Endometrial microvascular endothelial cells (primary cell): ENCODE results near the gene NPIPB4.

DNA sequence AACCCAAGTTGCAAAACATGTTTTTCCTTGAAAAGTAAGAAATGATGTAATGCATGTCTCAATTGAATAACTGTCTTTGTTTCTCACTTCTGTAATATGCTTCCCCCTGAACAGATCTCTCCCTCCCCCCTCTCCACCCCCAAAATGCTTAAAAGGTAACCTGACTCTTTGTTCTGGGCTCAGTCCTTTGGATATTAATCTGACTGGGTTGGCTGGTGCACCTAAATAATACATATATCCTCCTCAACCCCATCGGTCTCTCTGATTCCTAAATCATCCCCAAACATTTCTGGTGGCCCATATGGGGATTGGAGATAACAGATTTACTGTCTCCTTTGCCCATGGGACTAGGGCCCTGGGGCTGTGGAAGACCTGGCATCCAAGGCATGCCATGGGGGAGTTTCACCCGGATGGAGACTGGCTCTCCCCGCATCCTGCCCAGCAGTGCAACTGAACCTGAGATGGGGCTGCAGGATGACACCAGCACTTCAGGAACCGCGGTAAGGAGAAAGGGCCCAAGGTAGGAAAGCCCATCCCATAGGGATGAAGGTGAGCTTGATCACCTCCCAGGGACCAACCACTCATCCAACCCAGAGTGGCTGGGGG lies 23.1 kb downstream of the ACSM1 start:
- RAMPAGE, long total RNA, result no peak

- RAMPAGE, long total RNA, result no peak
Observed at GRCh38 chr16:20746849-20747742, 5.5 kb upstream of the THUMPD1 start.

DNA sequence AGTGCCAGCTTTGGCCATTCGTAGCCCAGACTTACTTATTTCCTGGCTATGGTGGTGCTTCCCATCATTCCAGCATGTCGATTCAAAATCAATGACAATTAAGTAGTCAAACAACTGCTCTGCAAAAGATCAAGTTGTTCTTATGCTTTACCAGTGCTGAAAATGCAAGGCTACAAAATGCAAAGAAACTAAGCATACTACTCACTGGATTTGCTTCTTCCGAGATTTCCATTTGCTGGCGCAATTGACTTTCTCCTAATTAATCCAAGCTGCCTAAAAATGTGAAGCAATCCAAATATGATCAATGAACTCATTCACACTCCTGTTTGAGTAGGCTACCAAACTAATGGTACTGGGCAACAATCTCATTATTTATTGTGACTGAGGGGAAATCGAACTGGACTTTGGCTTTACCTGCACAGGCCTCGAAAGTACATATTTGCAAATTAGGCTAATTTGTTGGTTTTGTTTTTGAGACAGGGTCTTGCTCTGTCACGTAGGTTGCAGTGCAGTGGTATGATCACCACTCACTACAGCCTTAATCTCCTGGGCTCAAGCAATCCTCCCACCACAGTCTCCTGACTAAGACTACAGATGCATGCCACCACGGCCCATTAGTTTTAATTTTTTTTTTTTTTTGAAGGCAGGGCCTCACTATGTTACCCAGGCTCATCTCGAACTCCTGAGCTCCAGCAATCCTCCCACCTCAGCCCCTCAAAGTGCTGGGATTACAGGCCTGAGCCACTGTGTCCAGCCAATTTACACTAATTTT lies 2.7 kb downstream of the ERI2 start:
- RAMPAGE, long total RNA, result no peak

DNA sequence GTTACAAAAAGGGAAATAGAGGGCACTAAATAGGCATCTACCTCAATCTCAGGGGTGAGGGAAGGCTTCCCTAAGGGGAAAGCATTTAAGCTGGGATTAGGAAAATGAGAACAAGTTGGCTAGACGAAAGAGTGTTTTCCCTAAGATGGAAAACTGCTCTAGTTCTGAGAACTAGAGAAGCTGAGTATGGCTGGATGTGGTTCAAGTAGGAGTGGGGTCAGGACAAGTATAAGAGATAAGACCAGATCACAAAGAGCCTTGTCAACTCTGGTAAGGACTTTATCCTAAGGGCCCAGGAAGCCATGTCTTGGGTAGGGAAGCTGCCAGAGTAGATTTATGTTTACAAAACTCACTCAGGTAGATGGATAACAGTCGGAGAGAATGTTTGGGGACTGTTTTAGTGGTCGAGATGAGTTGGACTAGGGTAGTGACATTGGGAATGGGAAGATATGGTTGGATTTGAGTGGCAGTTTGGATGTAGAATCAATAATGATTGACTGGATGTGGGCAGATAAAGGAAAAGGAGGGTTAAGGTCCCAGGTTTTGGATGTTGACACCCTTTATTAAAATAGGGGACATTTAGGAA lies 1.8 kb downstream of the ANKS4B start:
- RAMPAGE, long total RNA, result no peak

GRCh38 chr16:21540942-21541643 lies 58.3 kb upstream of the METTL9 start:
- RAMPAGE, long total RNA, result no peak

- RAMPAGE, long total RNA, result no peak
Observed at GRCh38 chr16:21598935-21599274, 472 bp upstream of the METTL9 start.

DNA sequence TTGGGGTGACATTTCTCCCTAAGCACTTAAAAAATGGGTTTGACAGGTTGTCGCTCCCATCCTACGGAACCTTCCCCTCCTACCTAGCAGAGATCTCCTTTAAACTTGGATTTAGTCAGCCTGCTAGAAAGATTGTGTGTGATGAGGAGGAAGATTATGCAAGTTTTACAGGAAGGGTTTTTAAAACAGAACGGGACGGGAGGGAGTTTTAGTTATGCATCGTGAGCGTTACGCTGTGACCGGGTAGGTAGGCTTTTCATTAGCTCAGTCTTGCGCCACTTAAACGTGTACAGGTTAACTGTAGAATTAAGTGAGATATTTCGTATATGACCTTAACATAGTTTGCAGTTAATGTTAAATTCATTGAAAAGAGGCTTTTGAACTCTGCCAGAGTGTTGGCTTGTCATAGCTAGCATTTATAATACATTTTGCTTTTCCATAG lies 1.1 kb downstream of the METTL9 start:
- RAMPAGE, long total RNA, result no peak

GRCh38 chr16:21638296-21638984 lies 14.0 kb downstream of the IGSF6 start:
- RAMPAGE, long total RNA, result no peak

DNA sequence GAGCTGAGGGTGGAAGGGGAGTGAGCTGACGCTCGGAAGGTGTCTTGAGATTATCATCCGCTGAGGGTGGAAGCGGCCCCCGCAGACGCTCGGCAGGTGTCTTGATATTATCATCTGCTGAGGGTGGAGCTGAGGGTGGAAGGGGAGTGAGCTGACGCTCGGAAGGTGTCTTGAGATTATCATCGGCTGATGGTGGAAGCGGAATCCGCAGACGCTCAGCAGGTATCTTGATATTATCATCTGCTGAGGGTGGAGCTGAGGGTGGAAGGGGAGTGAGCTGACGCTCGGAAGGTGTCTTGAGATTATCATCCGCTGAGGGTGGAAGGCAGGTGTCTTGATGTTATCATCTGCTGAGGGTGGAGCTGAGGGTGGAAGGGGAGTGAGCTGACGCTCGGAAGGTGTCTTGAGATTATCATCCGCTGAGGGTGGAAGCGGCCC lies 21.3 kb downstream of the NPIPB4 start:
- RAMPAGE, long total RNA, result no peak

GRCh38 chr16:21857648-21857989 lies at the start of gene NPIPB4:
NPIPB4 (minus strand) TSS chr16:21857756.
- RAMPAGE, long total RNA, result no peak

DNA sequence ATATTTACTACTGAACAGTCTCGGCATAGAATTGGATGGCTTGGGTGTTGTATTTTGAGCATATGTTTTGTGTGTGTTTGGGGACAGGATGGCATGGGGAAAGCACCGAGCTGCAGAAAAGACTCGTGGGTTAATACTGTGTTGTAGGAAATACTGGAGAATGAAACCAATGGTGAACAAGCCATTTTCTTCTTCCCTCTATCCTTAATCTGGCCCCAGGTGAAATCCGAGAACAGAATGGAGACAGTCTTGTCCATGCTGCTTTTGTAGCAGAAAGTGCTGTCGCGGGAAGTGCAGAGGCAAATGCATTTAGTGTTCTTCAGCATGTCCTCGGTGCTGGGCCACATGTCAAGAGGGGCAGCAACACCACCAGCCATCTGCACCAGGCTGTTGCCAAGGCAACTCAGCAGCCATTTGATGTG lies 18.6 kb downstream of the UQCRC2 start:
- RAMPAGE, long total RNA, result no peak

- RAMPAGE, long total RNA, result no peak
Observed at GRCh38 chr16:22030821-22031555, 23.1 kb downstream of the MOSMO start.

GRCh38 chr16:22406051-22406454 lies 31.6 kb upstream of the CDR2 start:
- RAMPAGE, long total RNA, result no peak

GRCh38 chr16:22635151-22635843 lies 124.6 kb downstream of the NPIPB5 start:
- RAMPAGE, long total RNA, result no peak

DNA sequence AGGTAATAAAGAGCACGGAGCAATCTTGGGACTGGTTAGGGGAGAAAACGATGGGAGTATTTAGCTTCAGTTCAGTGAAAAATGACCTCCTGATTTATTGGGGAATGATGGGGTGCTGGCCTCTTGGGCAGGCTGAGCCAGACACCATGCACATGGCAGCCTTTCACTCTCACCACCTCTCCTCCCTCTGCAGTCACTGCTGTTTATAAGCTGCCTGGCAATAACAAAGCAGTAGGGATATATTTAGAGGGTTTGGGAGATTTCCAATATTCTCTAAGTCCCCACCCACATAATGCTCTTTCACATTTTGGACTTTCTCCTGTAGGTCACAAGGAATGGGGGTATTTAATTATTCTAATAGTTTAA lies 140.5 kb upstream of the HS3ST2 start:
- RAMPAGE, long total RNA, result no peak

DNA sequence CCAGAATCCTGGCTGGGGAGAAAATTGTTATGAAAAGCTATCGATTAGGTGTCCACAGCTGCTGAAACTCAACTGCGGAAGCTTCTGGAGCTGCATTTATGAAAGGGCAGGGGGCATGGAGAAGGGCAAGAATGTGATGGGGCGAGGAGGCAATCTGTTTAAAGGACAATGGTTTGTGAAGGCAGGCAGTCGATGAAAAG lies 24.5 kb downstream of the HS3ST2 start:
- RAMPAGE, long total RNA, result no peak

GRCh38 chr16:23105399-23105817 lies 43.8 kb downstream of the USP31 start:
- RAMPAGE, long total RNA, result no peak

GRCh38 chr16:23134179-23134645 lies 15.0 kb downstream of the USP31 start:
- RAMPAGE, long total RNA, result no peak

DNA sequence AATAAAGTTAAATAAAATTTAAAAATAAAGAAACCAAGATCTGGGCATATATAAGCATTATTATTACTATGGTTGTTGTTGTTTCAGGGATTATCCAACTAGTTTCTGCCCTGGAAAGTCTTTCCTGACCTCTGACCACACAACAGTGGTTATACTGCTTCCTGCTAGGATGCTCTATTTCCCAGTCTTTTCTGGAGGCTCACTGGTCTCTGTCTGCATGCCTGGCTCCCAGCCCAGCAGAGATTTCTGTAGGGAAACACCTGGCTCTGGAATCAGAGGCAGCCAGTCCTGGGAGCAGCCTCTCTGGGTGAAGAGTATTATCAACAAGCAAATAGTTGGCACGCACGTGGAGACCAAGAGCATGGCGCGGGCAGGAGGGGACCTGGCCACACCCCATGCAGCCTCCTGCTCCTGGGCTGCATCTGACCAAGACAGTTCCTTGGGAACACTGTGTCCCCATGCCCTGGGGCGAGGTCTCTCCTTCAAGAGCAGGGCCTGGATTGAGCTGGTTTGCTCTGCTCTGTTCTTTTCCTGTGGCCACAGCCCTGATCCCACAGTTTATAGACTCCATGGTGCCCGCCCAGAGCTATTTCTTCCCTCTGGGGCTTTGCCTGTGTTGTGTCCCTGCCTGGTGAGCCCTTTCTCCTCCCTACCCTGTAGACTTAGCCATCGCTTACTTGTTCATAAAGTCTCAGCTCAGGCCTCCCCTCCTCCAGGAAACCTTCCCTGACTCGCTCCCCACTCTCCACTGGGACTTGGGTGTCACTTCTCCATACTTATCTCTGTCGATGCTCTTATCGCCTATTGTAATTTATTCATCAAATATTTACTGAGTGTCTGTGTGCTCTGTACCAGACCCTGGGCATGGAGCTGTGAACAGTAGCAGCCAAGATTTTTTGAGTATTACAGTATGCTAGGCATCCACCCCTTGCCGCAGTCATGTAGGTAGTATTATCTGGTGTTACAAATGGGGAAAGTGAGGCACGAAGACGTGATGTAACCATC lies 60.5 kb downstream of the SCNN1B start:
- RAMPAGE, long total RNA, result no peak

DNA sequence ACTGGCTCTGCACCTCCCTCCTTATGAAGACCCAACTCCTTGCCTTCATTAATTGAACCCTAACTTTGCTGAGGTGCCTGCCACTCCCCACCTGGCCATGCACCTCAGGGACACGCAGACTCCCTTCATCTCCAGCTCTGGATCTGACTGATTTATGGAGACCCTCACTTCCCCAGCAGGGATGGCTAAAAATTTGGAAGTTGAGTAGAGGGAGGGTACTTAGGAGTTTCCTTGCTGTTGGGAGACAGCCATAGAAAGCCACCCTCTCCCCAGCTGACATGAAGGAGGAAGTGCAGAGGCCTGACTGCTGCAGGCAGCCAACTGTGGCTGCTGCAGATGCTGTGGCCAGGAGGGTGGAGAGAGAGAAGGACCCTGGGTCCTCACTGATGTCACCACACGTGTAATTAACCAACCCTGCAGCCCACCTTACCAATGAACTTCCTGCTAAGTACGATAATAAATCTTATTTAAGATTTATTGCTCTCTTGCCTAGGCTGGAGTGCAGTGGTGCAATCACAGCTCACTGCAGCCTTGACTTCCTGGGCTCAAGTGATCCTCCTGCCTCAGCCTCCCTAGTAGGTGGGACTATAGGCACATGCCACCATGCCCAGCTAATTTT lies 6.4 kb upstream of the GGA2 start:
- RAMPAGE, long total RNA, result no peak